Tongue (tissue), 2 donors: ENCODE results near the gene UTP3.

DNA sequence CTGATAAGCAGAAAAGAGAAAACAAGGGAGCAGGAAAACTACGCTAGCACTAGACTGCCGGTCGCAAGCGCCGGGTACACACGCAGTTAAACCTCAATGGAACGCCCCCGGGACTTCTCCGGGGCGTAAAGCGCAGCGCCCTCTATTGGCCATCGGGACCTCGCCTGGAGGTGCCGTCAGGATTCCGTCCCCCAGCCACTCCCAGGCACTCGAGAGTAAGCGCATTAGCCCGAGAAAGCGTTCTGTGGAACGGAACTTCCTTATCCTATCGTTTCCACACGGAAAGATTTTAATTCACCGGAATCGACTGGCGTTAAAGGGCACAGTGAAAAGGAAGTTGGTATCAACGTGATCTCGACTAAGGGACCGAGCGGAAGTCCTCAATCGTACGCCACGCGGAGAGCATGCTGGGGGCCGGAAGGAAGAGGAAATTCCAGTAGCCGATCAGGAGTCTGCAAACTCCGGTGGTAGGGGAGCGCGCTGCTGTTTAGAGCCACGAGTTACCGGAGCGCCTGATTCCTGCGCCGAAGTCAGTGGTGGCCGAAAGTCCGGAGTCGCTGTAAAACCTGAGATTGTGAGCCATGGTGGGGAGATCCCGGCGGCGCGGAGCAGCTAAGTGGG, at the start of gene UTP3:
Gene UTP3, plus strand, starts transcription at position 436 of the 621 bp plus-strand sequence.
- RAMPAGE, long total RNA: start-site peak on the plus strand centred at position 429 of the sequence, 39 bp wide, 87 and 29 reads in 2 replicates

DNA sequence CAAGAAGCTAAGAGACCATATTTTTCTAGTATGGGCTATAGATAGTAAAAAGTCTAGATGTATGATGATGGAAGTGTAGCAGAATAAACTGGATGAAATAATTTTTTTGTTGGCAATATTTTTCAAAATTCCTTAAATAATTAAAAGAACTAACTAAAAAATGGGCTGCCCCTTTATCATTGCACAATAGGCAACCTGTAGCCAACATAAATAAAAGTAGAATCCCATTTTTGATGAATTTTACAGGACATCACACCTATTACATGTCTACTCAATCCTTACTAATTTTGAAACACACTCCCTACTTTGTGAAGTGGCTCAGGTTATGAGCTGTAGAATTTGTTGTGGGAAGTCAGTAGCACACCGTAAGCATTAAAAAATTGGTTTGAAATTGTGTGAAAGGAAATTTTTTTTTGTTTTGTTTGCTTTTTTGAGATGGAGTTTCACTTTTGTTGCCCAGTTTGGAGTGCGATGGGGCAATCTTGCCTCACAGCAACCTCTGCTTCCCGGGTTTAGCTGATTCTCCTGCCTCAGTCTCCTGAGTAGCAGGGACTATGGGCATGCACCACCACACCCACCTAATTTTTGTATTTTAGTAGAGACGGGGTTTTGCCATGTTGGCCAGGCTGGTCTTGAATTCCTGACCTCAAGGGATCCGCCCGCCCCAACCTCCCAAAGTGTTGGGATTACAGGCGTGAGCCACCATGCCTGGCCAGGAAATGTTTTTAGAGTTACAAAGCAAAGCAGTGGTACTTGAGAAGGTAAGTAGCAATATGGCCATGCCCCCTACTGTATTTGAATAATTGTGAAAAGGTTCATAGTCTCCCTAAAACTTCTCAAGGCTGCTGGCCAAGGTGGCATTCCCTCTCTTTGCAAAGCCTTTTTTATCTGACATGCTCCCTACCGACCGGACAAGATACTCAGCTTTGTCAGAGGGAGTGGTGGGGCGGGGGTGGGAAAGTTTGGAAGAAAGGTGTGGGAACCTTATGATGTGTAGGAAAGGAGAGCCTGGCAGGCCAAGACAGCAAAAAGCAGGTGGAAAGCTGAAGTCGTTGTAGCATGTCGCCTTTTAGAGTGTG, 8.8 kb upstream of the RUFY3 start:
- RAMPAGE, long total RNA: no peak

DNA sequence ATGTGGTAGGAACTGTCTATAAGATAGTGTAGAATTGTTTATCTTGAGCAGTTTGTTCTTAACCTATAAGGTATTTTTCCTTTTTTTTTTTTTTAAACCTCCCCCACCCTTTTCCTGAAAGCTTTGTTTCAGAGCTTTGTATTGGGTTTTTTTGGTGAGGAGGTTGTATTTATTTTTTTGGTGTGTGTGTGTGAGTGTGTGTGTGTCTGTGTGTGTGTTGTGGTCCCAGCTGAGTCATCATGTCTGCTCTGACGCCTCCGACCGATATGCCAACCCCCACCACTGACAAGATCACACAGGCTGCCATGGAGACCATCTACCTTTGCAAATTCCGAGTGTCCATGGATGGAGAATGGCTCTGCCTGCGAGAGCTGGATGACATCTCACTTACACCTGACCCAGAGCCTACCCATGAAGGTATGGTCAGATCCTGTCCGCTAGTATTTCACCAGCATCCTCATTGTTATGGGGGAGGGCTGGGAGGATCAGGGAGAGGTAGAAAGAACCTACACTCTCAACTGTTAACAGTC, 636 bp downstream of the RUFY3 start:
- RAMPAGE, long total RNA: no peak

- RAMPAGE, long total RNA: no peak
Measured at GRCh38 chr4:70994692-70995130, 1.3 kb downstream of the DCK start.

GRCh38 chr4:70995870-70996496, 2.5 kb downstream of the DCK start:
- RAMPAGE, long total RNA: no peak

DNA sequence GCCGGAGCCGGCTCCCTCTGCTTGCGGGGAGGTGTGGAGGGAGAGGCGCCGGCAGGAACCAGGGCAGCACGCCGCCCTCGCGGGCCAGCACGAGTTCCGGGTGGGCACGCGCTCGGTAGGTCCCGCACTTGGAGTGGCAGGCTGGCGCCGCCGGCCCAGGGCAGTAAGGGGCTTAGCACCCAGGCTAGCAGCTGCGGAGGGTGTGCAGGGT, 66.3 kb upstream of the SLC4A4 start:
- RAMPAGE, long total RNA: no peak

- RAMPAGE, long total RNA: no peak
Measured at GRCh38 chr4:71162487-71162818, 24.6 kb upstream of the SLC4A4 start.

DNA sequence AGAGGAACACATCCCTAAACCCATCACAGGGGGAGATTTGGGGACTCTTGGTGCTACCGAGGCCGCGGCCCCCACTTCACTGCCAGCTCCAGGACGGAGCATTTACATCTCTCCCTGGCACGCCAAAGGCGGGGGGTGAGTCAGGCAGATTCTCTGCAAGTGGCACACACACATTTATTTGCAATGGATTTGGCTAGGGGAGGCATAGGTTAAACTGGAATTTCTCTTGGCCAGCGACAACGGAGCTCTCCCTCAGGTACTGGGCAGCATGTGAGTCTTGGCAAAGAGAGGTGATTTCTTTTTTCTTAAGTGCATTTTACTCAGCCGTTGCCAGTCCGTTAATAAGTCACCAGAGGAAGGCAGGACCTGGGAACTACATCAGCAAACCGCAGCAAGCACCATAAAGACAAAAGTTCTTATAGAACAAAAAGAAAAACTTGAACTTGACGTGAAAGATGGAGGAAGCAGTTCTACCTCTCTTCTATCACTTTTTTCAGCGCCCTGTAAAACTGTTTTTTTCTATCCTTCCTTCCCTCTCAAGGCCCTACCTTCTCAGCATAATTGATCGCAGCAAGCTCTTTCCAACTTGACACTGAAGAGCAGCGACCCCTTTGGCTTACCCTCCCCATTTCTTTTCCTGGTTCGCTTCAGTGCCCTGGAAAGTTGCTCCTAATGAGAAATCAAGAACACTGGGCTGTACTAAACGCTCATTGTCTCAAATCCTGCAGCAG, 908 bp downstream of the SLC4A4 start:
- RAMPAGE, long total RNA: no peak

- RAMPAGE, long total RNA: no peak
Measured at GRCh38 chr4:71260989-71261592, 74.0 kb downstream of the SLC4A4 start.

DNA sequence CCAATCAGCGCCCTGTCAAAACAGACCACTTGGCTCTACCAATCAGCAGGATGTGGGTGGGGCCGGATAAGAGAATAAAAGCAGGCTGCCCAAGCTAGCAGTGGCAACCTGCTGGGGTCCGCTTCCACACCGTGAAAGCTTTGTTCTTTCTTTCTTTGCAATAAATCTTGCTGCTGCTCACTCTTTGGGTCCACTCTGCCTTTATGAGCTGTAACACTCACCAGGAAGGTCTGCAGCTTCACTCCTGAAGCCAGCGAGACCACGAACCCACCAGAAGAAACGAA, 197.5 kb upstream of the ADAMTS3 start:
- RAMPAGE, long total RNA: no peak

GRCh38 chr4:73100021-73100695, 30.6 kb upstream of the COX18 start:
- RAMPAGE, long total RNA: no peak

DNA sequence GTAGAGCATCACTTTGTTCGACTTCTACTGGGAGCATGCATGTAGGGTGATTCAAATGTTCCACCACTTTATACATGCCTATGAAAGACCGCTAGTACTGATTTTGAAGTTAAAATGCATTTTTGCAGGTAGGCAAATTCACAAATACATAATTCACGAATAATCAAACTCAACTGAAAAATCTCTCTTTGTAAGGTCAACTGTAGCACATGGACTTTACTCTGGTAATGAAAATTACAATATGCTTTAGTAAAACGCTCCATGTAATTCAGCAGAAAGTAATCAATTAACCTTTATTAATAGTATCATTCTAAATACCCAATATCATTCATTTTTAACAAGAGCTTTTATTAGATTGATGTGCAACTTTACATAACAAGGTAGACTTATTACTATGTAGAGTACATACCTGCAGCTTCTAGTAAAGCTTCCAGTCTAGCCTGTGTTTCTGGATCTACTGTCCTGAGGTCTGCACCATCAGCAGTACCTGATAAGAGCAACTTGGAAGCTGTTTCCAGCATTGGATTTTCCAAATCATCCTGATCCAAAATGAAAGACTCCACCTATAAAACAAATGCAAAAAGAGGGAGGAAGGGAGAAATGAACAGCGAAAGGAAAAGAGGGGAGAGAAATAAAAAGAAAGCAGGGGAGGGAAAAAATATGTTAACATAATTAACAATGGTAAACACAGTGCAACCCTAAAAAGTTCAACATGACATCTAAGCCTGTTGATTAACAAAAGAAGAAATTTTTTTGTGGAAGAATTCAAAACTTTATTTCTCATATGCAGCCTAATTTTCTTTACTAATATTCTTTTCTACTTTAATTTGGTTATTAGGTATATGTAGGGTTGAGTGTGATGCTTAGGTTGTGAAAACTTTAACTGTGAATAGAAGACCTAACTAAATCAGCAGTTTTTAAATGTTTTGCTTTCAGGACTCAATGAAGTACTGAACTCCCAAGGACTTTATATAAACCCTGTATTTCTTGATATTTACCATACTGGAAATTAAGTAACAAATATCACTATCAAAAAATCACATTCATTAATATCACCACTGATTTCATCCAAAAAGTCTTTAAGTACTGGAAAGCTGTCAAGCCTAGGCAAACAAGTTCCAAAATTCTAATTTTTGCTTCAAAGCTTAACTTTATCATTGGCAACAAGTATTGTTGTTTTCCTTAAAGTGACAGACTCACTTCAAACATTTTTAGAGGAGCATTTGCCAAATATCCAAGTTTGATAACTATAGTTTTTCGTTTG, 81.2 kb downstream of the ANKRD17 start:
- RAMPAGE, long total RNA: no peak

- RAMPAGE, long total RNA: no peak
Measured at GRCh38 chr4:73450141-73450919, 14.3 kb downstream of the AFP start.

- RAMPAGE, long total RNA: no peak
Measured at GRCh38 chr4:73603812-73604322, 16.4 kb downstream of the RASSF6 start.

DNA sequence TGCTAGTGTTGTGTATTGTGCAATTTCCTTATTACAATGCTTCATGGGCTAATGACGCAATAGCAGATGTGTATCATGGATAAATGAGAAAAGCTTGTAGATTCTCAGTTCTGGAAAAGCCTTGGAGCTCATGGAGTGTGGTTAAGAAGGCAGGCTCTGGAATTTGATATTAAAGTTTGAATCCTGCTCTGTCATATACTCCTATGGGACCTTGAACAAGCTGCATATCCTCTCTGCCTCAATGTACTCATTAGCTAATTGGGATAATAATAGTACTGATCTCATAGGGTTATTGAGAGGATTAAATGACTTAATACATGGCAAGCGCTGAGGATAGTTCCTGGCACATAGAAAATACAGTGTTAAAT, 18.8 kb upstream of the CXCL8 start:
- RAMPAGE, long total RNA: no peak

DNA sequence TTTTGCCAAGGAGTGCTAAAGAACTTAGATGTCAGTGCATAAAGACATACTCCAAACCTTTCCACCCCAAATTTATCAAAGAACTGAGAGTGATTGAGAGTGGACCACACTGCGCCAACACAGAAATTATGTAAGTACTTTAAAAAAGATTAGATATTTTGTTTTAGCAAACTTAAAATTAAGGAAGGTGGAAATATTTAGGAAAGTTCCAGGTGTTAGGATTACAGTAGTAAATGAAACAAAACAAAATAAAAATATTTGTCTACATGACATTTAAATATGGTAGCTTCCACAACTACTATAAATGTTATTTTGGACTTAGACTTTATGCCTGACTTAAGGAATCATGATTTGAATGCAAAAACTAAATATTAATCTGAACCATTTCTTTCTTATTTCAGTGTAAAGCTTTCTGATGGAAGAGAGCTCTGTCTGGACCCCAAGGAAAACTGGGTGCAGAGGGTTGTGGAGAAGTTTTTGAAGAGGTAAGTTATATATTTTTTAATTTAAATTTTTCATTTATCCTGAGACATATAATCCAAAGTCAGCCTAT, 1.3 kb downstream of the CXCL8 start:
- RAMPAGE, long total RNA: no peak

GRCh38 chr4:73855485-73855812, 2.4 kb downstream of the PF4V1 start:
- RAMPAGE, long total RNA: no peak

- RAMPAGE, long total RNA: no peak
Measured at GRCh38 chr4:74036912-74037807, 1.3 kb downstream of the CXCL3 start.

DNA sequence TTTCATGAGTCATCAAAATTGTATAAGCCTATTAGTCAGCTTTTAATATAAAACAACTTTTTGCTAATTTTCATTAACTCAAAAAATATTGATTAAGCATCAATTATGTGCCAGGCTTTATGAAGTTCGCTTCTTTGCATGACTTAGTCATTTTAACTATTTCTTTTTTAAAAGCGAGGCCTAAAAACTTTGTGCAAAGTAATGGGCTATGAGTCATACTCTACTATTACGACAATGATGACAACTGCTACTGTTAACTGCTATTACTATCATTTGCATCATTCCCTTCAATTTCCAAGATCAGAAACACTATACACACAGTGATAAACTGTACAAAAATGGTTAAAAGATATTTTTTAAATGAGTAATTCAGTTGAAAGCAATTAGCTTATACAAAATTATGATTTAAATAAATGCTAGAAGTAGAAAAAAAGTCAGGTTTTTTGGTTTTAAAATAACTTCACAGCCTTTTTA, 18.3 kb upstream of the CXCL3 start:
- RAMPAGE, long total RNA: no peak

DNA sequence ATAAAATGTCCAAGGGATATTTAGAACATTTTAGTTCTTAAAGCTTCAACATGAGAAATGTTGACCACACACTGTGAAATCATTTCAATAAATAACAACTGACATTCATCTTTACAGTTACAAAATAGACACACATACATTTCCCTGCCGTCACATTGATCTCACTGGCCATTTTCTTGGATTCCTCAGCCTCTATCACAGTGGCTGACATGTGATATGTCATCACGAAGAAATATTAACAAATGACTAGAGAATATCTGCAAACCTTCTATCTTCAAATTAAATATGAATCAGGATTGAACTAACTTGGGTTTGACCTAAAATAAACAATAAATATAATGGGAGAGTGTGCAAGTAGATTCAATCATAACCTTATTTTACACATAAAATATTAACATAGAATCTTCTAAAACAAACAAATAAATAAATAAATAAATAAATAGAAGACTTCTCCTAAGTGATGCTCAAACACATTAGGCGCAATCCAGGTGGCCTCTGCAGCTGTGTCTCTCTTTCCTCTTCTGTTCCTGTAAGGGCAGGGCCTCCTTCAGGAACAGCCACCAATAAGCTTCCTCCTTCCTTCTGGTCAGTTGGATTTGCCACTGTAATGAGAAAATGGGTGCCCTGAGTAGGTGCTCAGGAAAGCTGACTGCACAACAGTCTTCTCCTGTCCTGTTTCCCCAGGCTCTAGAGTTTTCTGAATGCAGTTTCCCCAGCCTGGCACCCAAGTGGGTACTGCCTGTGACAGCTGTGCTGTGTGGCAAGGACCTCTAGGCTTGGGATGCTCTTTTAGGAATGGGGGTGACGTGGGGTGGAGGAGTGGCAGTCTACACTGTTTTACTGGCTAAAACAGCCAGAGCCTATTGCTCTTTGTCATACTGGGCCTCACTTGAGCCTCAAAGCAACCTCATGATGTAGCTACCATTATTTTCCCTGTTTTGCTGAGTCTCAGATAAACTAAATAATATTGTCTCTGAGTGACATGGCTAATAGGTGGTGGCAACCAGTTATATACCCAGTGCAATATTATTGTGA, 1.5 kb downstream of the CXCL2 start:
- RAMPAGE, long total RNA: no peak